Progenitor cell of endocrine pancreas (in vitro differentiated cells): Measurements from ENCODE around the gene CDCA3.

DNA sequence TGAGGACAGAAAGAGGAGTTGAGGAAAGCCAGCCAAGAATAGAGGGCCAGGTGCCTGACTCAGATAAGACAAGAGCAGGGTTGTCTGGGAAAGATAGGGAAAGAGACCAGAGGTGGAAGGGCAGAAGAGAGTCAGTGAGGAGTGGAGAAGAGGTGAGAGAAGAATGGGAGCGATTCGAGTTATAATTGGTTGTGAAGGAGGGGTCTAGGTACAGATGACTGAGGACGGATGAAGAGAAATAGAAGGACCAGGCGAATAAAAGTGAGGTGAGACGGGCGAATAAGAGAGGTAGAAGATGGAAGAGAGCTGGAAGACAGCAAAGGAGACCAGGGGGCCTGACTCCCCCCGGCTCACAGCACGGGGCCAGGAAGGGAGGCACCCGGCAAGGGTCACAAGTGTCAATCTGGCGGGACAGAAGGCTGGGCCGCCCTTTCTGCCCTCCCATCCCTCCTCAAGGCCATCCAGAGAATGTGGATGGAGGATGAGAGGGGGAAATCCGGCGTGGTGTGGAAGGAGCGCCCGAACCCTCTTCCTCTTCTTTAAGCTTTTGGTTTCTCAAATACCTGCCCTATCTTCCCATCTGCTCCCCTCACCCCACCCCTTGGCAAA, 686 bp upstream of the PTMS start:
- PRO-cap = no peak

- PRO-cap = bidirectional peak, plus-strand start at chr12:6779135, minus-strand start at chr12:6778991
Measured at GRCh38 chr12:6778645-6779500, 6.6 kb downstream of the LAG3 start.

DNA sequence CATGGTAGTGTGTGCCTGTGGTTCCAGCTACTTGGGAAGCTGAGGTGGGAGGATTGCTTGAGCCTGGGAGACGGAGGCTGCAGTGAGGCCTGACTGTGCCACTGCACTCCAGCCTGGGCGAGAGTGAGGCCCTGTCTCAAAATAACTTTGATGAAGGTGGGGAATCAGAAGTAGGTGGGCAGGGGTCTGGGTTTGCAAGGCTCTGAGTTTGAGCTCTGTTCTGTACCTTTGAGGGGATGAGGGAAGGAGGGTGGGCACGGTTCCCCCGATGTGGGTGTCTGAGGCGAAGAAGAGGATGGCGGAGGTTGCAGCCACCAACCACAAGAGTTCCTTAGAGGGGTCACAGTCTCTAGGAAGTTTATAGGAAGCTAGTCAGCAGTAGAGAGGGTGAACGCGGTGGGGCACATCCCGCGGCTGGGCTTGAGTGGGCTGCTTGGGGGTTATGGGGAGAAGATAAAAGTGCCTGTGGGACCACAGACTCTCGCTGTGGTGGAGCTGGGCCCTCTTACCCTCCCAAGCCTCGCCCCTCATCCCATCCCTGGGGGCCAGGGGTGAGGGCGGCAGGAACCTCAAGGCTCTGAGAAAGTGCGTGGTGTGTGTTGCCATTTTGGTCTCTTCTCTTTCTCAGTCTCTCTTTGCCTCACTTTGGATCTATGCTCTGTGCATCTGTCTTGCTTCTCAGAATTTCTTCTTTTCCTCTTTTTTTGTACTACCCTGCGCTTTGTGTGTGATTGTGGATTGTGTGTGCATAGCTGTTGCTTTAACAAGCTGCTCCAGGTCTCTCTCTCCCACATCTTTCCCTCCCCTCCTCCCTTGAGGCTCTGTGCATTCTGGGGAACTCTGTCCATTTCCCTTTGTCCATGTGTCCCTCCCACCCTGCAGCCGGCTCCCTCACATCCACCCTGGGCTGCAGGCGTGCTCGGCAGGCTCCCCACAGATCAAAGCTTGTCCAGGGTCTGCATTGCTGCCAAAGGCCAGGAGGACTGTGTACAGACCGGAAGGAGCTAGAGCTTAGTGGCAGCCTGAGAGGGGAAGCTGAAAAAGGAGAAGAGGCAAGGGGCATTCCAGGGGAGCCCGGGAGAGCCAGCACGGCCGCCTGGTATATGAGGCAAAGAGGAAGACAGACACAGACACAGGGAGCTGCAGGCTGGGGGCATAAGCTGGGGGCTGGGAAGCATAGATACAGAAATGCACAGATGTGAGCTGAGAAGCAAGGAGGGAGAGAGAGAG, 2.8 kb downstream of the CD4 start:
- PRO-cap = no peak

GRCh38 chr12:6851191-6851808, at the start of gene CDCA3:
TSS of gene CDCA3 (minus strand) at chr12:6851286.
- PRO-cap = bidirectional peak, plus-strand start at chr12:6851486, minus-strand start at chr12:6851271

DNA sequence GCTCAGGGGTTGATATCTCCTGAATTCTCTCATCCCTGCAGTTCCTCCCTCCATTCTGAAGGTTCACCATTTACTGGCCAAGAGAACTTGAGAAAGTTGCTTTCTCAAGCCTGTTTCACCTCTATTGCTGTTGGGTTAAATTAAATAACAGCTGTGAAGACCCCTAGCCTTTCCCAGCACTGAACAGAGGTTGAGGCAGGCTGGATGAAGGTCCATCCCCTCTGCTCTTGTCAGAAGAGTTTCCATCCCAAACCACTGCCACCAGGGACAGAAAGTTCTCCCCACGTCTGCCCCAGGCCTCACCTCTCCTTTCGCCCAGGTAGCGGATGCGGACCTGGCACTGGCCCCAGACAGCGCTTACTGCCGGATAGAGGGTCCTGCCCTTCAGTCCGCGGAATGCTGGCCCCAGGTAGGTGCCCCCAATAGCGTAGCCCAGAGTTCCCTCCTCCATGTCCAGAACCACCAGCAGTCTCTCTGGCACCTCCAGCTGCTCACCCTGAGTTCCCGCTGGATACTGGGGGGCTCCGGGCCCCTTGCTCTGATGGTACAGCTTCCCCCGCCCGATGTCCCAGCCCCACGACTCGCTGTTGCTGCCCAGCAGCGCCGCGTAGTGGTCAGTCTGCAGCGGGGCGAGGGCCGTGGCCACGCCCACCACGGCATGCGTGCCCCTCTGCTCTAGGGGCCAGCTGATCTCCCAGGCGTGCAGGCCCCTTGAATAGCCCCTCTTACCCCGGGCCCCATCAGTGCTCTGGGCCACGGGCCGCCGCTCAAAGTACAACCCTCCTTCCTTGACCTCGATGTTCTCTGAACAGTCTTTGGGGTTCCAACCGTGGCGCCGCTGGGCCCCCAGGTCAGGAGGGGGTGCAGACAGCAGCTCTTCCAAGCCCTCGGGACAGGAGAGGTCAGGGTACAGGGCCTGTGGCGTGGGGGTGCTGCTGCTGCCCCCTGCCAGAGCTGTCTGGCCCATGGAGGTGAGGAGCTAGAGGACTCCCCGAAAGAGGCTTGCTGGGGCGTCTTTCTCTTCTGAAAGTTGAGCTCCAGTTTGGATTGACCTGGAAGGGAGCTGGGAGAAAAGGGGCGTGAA, 826 bp downstream of the SPSB2 start:
- PRO-cap = bidirectional peak, plus-strand start at position 740 of the sequence, minus-strand start at position 516 of the sequence

DNA sequence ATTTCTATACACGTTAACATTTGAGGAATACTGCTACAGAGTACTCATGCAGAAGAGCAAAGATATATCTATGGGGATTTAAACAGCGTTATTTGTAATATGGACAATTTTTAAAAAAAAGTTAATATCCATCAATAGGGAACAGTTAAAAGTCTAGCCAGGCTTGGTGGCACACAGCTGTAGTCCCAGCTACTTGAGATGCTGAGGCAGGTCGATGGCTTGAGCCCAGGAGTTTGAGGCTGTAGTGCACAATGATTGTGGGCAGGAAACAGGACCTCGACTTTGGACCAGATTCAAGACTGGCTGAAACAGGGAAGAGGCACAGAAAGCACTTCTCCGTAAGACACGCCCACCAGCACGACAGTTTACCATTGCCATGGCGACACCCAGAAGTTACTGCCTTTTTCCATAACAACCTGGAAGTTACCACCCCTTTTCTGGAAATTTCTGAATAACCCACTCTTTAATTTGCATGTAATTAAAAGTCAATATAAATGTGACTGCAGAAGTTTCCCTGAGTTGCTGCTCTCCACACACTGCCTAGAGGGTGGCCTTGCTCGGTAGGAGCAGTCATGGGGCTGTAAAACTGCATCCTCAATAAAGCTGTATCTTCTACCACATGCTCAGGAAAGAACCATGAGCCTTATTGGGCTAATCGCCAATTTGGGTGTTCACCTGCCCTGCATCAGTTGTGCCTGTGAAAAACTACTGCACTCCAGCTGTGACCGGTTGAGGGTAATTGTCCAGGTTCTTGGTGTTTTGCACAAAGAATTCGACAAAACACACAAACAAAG, 4.7 kb upstream of the LRRC23 start:
- PRO-cap = no peak

- PRO-cap = no peak
Measured at GRCh38 chr12:6950929-6951153, 315 bp upstream of the PTPN6 start.

DNA sequence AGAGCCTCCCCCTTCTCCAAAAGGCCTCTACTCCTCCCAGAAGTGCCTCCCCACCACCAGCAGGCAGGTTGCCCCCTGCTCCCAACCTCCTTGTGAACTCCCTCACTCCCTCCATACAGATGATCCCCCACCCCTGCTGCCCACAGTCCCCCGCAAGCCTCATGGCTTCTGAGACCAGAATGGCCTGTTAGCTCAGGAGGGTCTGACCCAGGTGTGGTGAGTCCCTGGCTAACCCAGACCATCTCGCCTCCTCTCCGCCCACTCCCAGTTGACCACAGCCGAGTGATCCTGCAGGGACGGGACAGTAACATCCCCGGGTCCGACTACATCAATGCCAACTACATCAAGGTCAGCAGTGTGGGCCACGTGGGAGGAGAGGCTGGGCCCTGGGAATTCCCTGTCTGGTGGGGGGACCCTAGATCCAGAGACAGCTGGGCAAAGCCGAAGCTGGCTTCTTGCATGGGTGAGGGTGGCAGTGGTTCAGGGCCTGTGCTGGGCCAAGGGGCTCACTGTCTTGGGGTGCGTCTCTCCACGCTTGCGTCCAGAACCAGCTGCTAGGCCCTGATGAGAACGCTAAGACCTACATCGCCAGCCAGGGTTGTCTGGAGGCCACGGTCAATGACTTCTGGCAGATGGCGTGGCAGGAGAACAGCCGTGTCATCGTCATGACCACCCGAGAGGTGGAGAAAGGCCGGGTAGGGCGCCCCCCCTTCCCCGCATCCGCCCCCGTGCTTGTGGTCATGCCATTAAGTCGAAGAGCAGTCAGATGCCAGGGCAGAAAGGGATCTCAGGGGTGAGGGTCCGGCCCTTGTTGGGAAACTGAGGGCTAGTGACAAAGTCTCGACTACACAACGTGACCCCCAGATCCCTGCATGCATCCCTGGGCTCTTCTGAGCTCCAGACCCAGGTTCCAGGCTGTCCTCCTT, 5.0 kb downstream of the PTPN6 start:
- PRO-cap = no peak

DNA sequence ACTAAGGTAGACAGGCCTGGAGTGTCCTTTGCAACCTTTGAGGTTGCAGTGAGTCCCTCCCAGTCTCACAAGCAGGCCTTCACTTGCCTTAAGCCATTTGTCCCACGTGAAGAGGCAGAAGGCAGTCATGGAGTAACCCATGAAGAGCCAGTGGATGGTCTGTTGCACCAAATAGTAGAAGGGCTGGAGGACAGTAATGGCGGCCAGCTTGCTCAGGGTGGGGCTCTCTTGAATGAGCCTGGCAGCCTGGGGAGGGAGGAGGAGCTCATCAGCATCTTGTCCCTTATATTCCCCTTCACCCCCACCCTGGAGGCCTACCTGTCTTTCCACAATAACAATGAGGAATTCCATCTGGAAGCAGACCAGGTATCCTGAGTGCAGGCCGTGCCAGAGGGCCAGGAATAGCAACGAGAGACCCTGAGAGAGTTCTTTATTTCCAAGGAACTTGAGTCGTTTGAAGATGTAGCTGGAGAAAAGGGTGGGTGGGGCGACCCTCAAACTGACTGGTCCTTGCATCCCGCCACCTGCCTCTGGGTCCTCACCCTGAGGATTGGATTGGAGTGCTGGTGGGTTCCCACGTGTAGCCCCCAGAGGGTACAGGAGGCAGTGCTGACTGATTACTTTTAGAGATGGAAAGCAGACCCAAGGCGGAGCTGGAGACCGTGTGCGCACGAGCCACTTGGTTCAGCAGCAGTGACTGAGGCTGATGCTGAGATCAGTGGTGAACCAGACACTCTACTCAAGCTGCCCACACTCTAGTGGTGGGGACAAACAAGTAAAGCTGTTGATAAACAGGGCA, 6.8 kb downstream of the EMG1 start:
- PRO-cap = no peak

GRCh38 chr12:6978429-6979341, 8.0 kb downstream of the EMG1 start:
- PRO-cap = no peak

DNA sequence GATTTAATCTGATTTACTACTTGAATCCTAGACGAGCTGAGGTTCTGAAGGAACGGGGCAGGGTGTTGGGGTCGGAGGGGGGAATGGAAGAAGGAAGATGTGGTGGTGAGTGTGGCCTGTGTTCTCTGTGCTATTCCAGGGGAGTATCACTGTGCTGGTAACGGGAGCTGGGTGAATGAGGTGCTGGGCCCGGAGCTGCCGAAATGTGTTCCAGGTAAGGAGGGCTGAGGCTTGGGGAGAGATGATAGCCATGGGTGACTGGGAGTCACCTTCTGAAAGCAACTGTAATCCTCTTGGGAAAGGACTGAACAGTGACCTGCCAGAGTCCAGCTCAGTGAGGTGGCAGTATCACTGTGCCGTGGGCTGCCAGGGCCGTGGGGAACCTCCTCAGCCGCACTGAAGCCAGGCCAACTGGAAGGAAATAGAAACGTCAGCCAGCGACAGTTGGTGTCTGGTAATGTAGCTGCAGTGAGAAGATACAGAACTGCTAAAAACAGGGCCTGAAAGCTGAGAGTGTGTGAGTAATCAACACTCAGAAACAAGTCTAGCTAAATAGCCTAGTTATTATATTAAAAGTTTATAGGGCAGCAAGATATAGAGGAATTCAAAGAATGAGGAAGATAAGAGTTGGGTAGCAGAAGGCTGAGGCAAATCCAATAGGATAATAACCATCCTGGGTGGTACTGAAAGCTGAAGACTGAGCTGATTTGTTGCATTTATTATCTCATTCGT, 8.0 kb downstream of the C1S start:
- PRO-cap = no peak

DNA sequence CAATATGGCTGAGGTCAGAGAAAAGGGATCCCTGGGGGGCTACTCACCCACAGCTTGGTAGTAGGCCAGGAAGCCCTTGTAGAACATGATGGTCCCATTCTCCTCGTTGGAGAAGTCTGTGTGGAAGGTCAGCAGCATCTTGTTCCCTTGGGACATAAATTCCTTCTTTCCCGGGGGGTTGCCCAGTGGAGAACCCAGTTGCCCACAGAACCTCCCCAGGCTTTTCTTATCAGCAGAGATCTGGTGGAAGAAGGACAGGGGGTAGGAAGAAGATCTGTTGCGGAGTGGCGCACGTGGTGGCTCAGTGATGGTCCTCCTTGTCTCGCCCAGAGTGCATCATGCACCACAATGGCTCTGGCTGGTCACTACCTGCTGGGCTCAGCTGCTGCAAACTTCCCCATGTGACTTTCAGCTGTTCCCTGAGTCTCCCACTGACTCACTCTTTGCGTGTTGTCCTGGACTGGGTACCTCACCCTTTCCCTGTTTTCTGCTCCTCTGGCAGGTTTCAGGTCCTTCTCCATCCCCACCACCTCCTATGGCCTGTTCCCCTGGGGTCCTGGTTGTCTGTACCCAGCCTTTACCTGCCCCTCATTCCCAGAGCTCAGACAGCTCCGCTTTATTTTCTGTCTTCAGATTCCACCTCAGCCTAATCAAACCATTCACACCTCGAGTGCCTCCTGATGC, 2.1 kb downstream of the C1R start:
- PRO-cap = no peak

DNA sequence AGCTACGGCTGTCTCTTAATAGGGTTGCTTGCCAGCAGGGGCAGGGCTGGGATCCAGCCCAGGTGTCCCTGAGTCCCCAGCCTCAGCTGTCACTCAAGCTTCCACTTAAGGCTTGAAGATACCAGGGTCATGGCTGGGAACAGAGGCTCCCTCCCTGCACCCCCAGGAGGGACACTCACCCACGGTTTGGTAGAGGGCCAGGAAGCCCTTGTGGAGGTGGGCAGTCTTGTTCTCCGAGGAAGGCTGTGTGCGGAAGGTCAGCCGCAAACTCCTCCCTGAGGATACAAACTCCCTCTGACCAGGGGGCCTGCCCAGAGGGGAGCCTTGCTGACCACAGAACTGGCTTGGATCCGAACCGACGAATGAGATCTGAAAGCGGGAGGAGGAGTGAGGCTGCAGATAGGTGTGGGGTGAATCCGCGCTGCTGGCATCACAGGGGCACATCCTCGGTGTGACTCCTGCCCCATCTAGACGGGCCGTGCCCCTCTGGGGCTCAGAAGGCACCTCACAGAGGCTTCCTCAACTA, 7.2 kb downstream of the C1RL start:
- PRO-cap = no peak

GRCh38 chr12:7124272-7125008, 4.2 kb downstream of the RBP5 start:
- PRO-cap = no peak

GRCh38 chr12:7134048-7134440, 3.9 kb downstream of the CLSTN3 start:
- PRO-cap = no peak

DNA sequence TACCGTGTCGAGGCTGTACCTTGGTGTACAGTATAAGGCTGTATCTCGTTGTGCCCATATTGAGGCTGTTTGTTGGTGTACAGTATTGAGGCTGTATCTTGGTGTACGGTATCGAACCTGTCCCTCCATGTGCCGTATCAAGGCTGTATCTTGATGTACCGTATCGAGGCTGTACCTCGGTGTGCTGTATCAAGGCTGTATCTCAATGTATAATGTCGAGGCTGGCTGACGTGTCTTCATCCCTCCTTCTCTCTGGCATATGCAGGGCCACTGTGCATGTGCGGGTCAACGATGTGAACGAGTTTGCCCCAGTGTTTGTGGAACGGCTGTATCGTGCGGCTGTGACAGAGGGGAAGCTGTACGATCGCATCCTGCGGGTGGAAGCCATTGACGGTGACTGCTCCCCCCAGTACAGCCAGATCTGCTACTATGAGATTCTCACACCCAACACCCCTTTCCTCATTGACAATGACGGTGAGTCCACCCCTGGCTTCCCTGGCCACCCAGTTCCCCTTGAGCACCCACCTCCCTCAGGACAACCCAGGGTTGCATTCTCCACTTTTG, 5.0 kb downstream of the CLSTN3 start:
- PRO-cap = no peak

DNA sequence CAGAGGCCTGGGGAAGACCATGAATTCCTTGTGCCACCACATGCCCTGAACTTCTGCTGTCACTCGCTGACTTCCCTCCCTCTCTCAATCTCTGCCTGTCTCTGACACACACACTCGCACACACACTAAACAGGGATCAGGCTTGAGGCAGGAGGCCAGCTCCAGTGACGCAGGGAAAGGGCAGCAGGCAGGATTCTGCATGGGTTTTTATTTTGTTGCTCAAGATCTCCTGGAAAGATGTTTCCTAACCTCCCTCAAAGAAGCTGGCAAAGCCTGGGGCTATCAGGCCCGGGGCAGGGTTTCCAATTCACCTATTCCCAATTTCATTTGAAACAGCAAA, 27.7 kb upstream of the PEX5 start:
- PRO-cap = no peak

DNA sequence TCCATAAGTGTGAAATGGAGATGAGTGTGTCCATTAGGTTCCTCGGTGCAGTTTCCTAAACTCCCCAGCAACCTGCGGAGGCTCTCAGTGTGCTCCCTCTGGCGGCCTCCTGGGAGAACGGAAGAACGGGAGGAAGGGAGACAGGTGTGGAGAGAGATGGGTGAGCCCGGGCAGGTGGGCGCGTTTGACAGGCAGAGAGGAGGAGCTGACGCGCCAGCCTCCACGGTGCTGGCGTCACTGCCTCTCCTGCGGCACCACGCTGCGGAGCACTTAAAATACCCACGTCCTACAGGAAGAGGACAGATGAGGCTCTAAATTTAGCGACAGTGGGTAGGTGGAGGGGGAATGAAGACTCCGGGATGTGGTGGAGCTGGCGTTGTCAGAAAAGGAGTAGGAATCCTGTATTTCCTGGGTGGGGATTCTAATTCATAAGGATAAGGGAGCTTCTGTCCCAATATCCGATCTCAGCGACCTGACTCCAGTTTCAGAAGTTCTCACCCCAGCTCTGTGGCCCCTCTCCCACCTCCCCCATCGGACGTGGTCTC, 26.7 kb upstream of the PEX5 start:
- PRO-cap = no peak

DNA sequence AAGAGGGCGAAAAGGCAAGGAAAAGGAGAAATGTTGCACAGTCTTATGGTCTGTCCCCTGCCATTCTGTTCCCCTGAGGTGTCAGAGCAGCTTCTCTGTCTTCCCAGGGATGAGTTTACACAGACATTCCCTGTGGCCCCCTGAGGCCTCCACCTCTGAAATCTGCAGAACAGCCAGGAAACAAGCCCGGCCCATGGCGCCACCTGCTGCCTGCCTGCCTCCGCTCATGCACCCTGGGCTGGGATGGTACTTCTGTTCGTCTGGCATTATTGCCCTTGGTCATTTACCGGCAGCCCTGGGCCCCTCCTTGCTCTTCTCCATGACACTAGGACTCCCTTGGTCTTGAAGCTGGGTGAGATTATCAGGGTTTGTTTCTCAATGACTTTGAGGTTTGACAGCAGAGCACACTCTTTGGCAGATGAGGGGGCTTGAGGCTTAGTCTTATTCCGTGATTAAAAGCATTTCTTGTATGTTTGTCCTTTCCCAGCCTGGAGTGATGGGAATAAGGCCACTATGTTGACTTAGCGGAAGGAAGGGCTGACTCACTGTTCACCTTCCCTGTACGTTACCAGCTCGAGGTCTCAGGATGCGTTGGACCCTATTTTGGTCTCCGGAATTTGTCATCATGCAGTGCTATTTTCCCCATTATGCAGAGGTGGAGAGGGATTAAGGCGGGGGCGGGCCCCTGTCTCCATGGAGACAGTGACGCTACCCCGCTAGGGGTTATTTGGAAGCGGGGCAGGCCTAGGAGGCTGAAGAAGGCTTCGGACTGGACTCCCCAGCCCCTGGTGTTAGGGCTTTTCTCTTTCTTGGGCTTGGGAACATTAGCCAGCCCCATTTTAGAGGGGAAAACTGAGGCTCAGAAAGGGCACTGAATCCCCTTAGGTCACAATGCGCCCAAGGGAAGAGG, 772 bp upstream of the PEX5 start:
- PRO-cap = unidirectional peak, plus-strand start at position 561 of the sequence

GRCh38 chr12:7512651-7512955, 9.0 kb upstream of the CD163 start:
- PRO-cap = no peak